ENCODE measurements around a stretch of chr12.

- PRO-cap: no peak
- RAMPAGE, long total RNA: no peak
Observed at GRCh38 chr12:121825024-121825683, 21.3 kb downstream of the SETD1B start.

- PRO-cap: no peak
- RAMPAGE, long total RNA: no peak
Observed at GRCh38 chr12:121858435-121858762, 260 bp downstream of the HPD start.

- PRO-cap: no peak
- RAMPAGE, long total RNA: no peak
Observed at GRCh38 chr12:122087599-122088669, 9.4 kb downstream of the MLXIP start.

DNA sequence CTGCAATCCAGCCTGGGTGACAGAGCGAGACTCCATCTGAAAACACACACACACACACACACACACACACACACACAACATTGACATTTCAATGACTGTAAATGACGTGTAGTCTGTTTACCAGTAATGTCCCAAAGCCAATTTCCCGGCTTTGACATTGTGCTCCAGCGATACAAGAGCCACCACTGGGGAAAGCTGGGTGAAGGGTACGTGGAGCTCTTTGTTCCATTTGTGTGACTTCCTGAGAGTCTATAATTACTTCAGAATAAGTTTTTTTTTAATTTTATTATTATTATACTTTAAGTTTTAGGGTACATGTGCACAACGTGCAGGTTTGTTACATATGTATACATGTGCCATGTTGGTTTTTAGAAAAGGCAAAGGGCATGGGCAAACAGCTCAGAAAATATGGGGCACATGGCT is 37.5 kb downstream of the MLXIP start:
- PRO-cap: no peak
- RAMPAGE, long total RNA: no peak

- PRO-cap: bidirectional peak, plus-strand start at chr12:122279966, minus-strand start at chr12:122279912
- RAMPAGE, long total RNA: no peak
Observed at GRCh38 chr12:122279788-122280174, 13.5 kb upstream of the VPS33A start.

DNA sequence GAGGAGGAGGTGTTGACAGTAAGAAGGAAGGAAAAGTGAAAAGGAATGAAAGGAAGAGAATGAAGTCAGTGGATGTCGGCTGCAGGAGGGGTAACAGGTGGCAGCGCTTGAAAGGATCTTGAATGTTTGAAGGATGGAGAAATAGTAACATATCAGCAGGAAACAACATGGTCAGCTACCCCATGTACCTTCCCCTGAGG is 36.9 kb downstream of the CLIP1 start:
- PRO-cap: unidirectional peak, plus-strand start at position 68 of the sequence
- RAMPAGE, long total RNA: no peak

DNA sequence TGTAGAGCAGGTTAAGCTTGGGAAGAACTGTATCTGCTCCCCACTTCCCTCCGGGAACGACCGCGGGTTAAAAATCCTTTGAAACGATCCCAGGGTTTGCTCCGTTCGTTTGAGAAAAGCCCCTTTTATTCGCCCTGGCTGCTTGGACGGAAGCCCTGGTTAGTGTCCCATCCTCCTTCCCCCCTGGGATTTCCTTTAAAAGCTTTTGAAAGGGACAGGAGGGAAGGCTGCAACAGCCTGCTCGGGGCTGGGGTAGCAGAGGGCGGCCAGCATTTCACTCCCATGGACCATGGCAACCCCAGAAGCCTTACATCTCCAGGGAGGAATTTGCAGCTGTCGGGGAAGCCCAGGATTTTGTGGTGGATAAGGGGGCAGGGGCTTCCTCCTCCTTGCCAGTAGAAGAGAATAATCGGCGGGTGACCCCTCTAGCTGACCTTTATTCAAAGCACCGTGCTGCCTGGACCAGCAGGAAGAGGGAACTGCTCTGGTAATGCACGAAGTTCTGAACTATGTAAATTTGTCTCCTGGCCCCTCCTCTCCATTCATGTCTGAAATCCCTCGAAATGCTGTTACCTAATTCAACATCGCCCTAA is 831 bp upstream of the CLIP1 start:
- PRO-cap: bidirectional peak, plus-strand start at position 232 of the sequence, minus-strand start at position 197 of the sequence; bidirectional peak, plus-strand start outside the sequence, minus-strand start at position 481 of the sequence
- RAMPAGE, long total RNA: no peak

- PRO-cap: no peak
- RAMPAGE, long total RNA: no peak
Observed at GRCh38 chr12:122516627-122517487, 9.9 kb downstream of the RSRC2 start.

DNA sequence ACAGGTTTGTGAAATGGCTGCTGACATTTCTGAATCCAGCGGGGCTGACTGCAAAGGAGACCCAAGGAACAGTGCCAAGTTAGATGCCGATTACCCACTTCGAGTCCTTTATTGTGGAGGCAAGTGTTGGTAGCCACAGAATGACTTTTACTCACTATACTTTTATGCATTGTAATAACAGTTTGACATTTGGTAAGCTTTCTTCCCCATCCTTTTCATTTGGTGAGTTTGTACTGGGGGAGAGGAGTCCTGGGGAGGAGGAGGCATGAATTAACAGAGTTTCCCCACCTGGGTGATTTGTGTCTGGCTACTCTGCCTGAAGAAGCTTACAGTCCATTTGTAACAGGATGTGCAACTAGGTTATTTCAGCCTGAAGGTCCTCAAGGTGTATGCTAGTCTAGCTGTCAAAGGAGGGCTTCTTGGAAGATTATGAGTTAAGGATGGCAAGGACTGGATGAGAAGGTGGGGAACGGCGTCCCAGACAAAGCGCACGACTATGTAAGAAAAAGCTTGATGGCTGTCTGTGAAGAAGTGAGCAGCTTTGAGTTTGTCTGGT is 1.1 kb downstream of the DENR start:
- PRO-cap: no peak
- RAMPAGE, long total RNA: no peak

DNA sequence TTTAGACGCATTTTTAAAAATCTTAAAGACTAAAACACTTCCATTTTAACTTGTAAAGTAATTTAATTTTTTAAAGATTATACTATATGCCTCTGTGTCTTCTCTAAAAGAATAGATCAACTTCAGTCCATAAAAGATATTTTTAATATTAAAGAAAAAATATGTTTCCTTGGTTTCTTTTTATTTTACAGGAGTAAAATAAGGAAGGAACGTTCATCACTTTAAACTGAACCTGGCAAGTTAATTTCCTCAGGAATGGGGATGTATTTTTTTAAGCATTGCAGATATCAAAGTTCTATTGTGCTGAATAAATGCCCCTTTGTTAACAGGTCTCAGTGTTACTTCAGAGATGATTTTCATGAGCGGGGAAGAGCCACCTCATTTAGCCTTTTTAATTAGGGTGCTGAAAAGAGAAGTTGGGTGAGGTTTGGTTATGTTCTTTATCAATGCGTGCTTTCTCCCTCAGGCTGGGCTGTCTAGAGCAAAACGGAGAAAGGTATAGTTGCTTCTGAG is 8.1 kb upstream of the HIP1R start:
- PRO-cap: no peak
- RAMPAGE, long total RNA: no peak

DNA sequence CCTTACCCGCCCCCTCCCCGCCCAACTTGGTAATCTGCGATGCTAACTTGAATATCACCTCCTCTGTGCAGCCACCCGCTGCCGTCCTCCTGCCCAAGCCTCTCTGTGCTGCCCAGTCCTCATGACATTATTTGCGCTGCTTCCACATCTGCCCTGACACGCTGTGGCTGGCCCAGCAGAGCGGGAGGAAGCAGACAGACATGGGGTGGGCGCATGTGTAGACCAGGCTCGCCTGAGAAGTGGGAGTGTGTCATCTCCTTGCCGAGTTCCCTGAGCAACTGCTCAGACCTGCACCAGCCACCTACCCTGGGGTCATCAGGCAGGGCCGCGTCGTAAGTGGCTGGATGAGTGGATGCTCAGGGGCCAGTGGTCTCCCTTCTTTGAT is 5.9 kb downstream of the HIP1R start:
- PRO-cap: no peak
- RAMPAGE, long total RNA: no peak

GRCh38 chr12:122858676-122859753 is 23.8 kb downstream of the HIP1R start:
- PRO-cap: no peak
- RAMPAGE, long total RNA: no peak

DNA sequence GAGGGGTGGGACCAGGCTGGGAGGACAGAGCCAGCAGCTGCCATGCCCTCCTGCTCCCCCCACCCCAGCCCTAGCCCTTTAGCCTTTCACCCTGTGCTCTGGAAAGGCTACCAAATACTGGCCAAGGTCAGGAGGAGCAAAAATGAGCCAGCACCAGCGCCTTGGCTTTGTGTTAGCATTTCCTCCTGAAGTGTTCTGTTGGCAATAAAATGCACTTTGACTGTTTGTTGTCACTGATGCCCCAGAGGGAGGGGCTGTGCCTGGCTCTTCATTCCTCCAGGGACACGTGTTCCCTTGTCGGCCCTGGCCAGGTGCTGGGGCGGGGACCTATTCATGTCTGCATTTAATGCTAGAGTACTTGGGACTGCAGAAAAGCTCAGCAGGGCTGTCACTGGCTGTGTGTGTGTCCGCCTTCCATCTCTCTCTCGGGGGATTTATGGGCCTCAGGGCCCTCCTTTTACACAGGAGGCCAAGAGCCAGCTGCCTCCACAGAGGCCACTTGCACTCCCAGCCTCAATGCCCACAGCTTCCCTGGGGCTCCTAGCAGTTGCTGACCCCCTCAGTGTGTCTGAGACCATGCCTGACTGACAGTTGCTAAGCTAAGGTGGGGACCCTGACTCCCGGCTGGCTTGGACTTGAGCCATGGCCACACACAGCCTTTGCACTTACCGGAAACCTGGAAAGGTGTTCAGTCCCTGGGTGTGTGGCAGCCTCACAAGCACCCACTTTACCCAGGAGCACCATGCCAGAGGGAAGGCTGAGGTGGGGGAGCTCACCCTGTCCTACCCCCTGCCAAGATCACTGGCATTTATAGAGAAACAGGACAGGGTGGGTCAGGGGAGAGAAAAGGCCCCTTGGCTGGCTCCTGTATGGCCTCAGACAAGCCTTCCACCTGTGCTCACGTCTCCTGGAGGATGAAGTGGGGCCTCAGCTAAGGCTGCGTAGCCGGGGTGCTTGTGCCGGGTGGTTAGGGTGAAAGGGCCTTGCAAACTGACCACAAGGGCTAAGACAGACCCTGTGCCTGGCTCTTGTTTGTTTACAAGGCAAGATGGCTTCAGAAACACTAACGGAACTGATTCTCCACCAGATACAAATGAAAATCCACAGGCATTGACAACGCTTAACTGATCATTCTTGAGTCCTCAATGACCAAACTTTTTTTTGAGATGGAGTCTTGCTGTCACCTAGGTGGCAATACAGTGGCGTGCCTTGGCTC is 27.9 kb downstream of the HIP1R start:
- PRO-cap: no peak
- RAMPAGE, long total RNA: no peak

DNA sequence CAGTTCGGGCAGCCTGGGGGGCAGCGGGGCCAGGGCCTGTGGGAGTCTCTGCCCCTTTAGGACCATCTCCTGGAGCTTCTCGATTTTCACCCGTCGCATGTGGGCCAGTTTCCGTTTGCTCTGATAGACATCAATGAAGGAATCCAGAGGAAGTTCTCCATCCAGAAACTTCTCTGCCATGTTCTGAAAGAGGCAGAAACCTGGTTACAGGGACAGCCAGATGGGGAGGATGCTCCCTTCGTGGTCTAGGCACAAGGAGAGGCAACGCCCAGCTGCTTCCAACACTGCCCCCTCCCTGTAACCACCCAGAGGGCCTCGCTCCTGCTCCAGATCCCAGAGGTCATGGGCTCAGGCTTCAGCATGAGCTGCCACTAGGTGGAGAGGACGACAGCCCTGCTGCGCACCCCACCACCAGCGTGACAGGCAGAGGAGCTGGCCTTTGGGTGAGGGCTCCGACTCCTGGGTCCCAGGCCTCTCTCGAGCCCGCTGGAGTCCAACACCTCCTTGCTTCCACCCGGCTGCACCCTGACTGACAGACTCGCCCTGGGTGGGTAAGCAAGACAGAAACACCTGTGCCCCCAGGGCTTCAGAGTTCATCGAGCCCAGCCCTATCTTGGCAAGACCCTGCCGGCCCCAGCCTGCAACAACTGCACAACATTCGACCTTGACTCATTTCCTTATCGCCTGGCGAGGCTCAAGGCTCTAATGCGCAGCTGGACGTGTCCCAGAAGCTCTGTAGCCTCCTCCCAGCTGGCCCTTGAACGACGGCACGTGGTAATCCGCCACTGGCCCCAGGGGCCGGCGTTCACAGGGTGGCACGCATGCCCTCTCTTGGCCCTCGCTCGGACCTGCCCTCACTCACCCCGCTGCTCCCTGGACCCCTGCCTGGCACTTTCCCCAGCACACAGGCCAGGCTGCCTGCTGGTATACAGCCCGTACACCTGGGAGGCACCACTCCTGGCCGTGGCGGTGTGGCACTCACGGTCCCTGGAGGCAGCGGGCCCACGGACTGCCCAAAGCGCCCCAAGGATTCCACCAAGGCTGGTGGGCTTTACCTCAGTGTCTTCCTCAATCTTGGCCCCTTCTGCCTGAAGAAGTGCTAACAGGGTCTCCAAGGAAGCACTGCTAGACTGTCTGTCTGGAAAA is 28.1 kb downstream of the VPS37B start:
- PRO-cap: no peak
- RAMPAGE, long total RNA: no peak

- PRO-cap: bidirectional peak, plus-strand start at chr12:122892006, minus-strand start at chr12:122891871
- RAMPAGE, long total RNA: no peak
Observed at GRCh38 chr12:122891428-122892238, 4.3 kb downstream of the VPS37B start.

DNA sequence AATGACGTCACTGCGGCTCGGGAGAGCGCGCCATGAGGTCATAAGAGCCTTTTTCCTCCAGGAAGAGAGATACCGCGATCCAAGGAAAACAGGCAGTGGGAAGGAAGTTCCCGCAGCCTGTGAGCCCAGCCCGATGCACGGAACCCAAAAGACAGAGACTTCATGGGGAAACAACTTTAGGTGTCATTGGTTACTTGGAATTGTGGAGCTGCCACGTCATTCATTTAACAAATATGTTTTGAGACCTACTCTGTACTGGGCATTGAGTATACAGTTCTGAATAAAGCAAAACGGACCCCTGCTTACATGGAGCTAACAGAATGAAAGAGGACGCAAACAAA is 364 bp upstream of the VPS37B start:
- PRO-cap: no peak
- RAMPAGE, long total RNA: no peak

DNA sequence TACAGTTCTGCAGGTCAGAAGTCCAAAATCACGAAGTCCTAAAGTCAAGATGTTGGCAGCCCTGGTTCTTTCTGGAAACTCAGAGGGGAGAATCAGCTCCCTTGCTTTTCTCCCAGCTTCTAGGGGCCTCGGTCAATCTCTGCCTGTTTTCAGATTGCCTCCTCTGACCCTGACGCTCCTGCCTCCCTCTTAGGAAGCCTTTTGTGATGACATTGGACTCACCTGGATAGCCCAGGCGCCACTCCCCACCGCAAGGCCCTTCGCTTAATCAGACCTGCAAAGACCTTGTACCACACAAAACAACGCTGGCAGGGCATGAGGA is 7.6 kb upstream of the VPS37B start:
- PRO-cap: no peak
- RAMPAGE, long total RNA: no peak

GRCh38 chr12:122943099-122943631 is 23.1 kb downstream of the ABCB9 start:
- PRO-cap: no peak
- RAMPAGE, long total RNA: no peak

DNA sequence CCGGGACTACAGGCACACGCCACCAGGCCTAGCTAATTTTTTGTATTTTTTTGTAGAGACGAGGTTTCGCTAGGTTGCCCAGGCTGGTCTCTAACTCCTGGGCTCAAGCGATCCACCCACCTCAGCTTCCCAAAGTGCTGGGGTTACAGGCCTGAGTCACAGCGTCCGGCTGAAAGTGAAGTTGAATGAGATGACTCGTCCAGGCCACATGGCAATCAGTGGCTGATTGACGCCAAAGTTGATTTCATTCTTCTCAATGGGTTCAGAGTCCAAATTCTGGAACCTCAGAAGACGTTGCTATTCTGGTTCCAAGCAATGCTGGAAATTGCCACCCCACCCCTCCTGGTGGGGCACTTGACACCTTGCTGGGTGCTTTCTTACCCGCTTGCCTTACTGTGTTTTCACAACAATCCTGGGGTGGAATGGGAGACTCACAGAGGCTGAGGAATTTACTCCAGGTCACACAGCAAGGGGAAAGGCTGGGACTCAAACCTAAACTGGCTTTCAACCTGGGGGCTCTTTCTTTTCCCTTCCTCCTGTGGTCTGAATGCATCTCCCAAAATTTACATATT is 14.8 kb downstream of the ABCB9 start:
- PRO-cap: no peak
- RAMPAGE, long total RNA: no peak

DNA sequence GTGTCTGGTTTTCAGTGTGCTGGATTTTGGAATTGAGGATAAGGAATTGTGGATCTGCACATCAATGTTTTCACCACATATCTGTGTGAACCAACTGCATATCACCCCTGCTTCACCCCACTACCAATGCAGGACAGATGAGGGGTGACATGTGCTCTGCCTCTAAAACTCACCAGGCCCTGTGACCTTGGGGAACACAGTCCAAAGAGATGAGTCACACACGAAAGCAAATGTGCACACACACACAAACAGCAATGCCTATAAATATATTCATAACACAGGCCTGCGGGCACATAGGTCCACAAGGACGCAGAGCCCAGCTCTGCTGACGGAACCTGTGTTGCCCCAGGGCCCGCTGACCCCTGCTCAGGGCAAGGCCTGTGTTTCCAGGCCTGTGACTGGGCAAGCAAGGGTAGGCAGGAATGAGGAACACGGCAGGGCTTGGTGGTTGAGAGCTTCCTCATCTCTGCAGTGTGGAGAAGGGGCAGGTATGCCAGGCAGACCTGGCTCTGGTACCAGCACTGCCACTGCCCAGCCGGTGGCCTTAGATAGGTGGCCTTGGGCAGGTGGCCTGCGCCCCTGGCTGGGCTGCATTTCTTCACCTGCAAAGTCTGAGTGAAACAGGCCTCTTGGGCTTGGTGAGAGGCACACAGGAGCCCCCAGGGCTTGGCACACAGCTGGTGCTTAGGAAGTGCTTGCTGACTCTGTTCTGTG is 82.4 kb downstream of the ARL6IP4 start:
- PRO-cap: no peak
- RAMPAGE, long total RNA: no peak

Data from GM23338 (cell line).